HT-29 (cell line): ENCODE data around the genes DAW1 and PID1.

DNA sequence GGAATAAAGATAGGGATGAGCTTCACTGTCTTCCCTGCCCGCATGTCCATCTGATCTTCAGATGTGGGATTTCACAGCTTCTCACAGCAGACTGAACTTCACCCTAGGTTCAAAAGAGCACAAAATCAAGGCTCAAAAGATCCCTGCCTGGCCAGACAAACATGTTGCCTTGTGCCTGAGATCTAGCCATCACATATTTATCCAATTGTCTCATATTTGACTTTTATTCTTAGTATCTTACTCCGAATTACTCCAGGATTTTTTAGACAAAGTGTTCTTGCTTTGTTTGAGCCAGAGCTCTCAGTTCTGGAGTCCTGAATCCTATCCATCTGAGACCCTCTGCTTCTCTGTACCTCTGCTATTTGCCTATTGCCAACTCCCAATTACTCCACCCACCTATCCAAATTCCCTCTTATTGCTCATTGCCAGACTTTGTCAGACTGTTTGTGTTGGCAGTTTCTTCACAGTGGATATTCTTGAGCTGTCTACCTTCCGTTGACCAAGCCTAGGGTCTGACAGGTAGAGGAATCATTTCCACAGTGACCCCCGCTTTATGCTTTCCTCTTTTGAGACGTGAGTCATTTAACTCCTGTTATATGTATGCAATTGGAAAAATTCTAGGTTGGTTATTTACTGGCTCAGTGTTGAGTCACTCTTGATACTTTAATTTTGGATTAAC is 187.9 kb downstream of the IRS1 start:
- RAMPAGE, long total RNA = no peak

DNA sequence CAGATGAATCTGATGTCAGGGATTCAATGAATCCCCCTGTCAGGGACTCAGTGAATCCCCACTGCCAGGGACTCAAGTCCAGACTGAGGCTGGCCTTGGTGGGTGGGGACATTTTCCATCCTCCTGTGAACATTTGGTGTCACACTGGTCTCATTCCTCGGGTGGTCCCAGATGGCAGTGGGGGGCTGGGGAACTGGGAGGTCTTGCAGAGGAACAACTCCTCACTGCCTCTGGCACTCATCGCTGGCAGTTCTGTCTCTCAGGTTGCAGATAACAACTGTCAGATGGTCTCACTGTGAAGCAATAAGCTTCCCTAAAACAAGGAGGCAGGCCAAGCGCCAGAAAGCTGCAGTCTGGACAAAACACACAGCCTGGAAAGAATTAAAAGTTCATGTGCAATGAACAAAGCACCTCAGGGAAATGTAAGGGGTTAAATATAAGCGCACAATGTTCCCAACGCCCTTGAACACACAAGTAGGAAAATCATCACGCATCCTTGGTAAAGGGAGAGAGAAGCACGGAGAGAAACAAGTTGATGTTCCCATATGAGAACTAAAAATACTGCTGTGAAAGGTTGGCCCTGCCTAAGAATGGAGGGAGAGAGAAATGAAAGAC is 78.0 kb downstream of the IRS1 start:
- RAMPAGE, long total RNA = no peak

- RAMPAGE, long total RNA = no peak
Measured at GRCh38 chr2:226759676-226760146, 39.9 kb downstream of the IRS1 start.

GRCh38 chr2:226767565-226768040 is 32.0 kb downstream of the IRS1 start:
- RAMPAGE, long total RNA = no peak

- RAMPAGE, long total RNA = no peak
Measured at GRCh38 chr2:226786474-226787244, 13.0 kb downstream of the IRS1 start.

- RAMPAGE, long total RNA = no peak
Measured at GRCh38 chr2:226908999-226909718, 73.3 kb downstream of the RHBDD1 start.

- RAMPAGE, long total RNA = no peak
Measured at GRCh38 chr2:226944469-226945146, 108.8 kb downstream of the RHBDD1 start.

- RAMPAGE, long total RNA = no peak
Measured at GRCh38 chr2:226969472-226969892, 133.6 kb downstream of the RHBDD1 start.

DNA sequence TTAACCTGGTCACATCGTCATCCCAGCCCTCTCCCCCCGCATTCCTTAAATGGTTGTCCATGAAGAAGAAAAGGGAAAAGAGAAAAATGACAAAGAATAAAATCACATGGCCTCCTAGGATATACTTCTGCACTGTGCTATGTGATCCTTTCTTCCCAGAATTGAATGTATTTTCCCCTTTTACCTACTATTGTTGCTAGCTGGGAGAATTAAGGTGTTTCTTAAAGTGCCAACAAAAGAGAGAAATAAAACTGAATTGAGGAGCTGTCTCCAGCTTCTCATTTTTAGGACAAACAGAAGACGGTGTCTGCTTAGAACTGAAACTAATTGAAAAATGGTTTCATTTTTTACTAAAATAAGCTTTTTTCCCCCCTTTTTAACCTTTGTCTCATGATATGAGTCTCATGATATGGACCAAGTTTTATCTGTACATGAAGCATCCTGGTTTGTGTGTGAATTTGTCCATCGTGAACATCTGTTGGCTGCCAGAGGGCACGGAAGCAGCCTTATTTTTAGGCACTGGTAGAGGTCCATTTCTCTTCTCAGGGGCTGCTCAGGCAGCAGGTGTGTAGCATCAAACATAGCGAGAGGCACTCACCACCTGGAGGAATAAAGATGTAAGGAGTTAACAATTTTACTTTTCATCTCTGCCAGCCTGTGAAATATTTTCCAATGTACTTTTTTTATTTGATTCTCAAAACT is 134.3 kb downstream of the RHBDD1 start:
- RAMPAGE, long total RNA = no peak

GRCh38 chr2:227325531-227326403 is 716 bp downstream of the MFF start:
- RAMPAGE, long total RNA = no peak

- RAMPAGE, long total RNA = no peak
Measured at GRCh38 chr2:227416015-227416631, 28.4 kb upstream of the SCYGR1 start.

DNA sequence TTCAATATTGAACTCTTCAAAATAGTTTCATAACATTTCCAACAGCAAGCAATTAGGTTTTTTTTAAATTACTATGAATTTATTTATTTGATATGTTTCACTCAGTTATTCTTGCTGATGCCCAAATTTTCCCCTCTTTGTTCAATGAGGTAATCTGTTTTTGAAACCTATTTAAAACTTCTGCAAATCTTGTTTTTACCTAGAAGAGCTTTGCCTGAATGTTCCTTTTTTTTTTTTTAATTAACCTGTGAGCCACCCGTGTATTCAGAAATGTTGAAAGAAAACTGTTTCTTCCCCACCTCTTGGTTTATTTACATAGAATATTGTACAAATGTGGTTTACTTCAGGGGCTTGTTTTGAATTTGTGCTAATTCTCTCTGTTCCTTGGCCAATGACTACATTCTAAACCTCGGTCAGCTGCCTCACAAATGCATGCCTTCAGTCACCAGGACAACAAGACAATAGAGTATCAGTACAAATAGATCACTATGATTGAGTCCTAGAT is 35.9 kb downstream of the AGFG1 start:
- RAMPAGE, long total RNA = no peak

DNA sequence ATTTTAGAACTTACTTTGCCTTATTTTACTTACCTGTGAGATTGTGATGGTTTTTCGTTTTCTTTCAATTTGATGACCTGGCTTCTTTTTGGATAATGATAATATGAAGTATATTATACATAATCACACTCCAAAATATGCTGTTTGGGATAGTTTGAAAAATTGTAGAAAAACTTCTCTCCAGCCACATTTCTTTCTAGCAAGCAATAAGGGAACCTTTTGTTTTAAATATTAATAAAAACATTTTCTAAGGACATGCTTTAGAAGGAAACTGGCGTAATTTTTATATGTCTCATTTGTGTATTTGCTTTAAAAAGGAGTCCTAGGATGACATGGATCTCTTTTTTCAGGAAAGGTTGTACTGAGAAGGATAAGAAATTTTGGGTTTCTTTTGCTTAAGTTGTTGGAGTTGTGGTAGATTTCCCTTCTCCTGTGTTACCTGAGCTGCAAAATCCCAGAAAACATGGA is 56.0 kb downstream of the AGFG1 start:
- RAMPAGE, long total RNA = no peak

DNA sequence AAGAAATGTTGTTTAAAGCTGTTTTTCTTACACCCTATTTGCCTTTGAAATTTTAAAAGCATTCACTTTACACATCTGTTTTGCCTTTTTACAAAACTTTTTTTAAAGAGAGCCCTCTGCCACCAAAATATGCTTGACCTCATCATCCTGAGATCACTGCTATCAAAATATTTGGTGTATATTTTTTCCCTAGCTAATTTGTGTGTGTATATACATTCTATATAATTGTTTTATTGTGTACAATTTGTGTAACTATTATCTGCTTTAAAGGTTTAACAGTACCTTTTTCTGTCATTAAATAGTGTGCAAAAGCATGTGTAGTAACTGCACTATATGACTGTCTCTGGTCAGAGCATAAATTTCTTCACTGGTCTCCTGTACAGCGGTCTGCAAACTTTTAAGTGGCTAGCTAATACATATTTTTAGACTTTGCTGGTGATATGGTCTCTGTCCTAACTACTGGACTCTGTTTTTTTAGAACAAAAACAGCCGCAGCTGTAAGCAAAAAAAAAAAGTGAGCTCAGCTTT is 32.3 kb upstream of the SCYGR2 start:
- RAMPAGE, long total RNA = no peak

DNA sequence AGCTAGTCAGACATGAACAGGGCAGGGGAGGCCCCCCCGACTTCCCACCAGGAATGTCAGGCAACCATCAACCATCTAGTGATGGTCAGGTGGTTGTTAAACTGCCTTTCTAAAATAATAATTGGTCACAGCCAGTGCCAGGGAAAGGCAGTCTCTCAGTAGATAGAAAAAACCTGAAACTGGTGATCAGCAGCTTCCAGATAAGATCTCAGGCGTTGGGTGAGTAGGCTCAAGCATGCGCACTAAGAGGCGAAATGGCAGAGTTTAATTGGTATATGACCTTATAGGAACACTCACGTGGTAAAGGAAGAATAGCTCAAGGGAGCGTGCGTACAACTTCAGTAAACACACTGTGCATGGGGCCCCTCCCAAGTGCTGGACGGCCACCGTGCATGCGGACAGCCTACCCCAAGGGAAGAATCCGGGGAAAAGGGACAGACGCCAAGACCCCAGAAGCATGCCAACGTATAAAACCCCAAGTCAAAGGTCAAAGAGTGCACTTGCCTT is 32.5 kb upstream of the CCL20 start:
- RAMPAGE, long total RNA = no peak

DNA sequence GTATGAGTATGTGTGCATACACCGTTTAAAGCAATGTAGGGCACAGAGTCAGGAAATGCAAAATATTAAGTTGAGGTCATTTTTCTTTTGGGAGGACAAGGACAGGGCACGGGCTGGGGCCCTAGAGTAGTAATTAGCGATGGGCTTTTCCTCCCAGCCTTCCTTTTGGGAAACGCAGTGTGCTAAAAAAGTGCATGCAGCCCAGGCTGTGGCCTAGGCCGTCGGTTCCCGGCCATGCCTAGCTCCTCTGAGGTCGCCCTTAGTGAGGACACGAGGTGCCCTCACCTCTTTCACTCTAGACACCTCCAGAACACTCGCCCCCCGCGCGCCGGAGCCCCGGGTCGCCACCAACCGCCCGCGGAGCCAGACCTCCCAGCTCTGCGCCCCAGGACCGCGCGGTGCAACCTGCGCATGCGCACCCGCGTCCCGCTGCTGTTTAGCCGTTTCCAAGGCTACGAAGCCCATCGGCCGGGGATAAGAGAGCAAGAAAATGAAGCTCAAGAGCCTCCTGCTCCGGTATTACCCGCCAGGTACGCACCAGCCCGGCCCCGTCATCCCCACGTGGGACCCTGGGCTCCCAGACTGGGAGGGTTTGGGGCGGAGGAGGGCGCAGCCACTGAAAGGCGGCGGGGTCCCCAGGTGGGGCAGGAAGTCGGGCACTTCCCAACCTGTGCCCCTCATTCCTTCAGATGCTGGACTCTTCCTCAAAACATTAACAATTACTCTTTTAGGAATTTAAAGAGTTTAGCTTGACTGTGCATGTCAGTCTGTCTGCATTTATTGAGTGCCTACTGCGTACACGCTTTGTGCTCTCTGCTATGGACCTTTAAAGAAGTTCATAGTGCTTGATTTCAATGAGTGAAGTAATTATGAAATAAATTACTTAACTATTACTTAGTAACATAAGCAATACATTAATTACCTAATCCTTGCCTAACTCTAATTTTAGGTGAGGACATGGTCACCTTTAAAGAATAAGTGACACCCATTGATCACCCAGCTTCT is at the start of gene DAW1:
TSS of gene DAW1 (plus strand) at position 432 of the 1,005 bp plus-strand sequence.
- RAMPAGE, long total RNA = no peak

DNA sequence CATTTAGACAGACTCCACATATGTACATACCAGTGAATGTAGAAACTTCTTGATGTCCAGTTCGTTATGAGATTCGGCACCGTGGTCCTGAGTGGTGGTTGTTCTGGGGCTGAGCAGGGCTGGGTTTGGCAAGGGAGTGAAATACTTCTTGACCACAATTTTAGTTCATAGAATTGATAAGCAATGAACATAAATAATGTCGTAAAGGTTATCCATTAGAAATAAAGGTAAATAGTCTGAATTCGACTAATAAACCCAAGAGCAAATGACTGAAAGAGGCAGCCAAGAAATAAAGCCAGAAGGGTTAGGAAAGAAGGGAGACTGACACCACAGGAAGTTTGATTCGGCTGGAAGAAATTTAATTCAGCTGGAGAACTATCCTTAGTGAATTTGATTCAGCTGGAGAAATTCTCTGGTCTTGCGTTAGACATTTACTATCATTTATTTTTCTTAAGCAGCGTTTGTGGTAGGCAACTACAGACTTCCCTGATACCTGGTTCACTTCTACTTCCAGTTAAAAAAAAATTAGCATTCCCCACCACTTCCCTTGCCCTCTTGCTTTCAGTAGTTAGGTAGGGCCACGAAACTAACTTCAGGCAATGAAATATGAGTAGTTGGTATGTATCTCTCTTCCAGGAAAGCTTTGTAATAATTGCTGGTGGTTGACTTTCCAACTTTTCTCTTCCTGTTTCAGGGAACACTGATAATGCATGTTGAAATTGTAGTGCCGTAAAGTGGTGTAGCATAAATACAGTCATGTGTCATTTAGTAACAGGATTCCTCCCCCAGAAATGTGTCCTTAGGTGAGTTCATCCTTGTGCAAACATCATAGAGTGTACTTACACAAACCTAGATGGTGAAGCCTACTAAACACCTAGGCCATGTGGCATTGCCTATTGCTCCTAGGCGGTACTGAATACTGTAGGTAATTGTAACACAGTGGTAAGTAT is 429.5 kb downstream of the PID1 start:
- RAMPAGE, long total RNA = no peak

- RAMPAGE, long total RNA = no peak
Measured at GRCh38 chr2:229017207-229017679, 253.8 kb downstream of the PID1 start.

DNA sequence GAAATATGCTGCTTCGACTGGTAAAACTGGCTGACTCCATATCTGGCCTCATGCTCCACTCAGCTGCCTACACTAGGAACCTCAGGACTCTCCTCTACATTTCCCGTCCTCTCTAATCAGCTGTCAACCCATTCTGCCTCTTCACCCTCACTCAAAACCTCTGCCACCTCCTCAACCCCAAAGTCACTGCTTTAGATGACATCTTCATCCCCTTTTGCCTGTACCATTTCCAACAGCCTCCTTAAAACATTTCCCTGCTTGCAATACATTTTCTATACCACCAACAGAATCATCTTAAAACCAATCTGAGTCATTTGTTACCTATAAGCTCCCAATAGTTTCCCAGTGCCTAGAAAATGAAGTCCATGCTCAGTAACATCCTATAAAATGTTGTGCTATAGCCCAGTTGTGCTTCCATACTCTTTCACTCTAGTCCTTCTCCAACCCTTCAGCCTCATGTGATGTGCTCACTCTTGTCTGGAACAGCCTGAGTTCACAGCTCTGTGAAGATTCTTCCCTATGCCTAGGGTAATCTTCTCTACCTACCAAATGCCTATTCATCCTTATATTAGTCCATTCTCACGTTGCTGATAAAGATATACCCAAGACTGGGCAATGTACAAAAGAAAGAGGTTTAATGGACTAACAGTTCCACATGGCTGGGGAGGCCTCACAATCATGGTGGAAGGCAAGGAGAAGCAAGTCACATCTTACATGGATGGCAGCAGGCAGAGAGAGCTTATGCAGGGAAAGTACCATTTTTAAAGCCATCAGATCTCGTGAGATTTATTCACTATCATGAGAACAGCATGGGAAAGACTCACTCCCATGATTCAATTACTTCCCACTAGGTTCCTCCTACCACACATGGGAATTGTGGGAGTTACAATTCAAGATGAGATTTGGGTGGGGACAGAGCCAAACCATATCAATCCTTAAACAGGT is 28.4 kb downstream of the PID1 start:
- RAMPAGE, long total RNA = no peak

GRCh38 chr2:229271058-229271698 is at the start of gene PID1:
Gene PID1, minus strand, starts transcription at chr2:229271287.
- RAMPAGE, long total RNA = no peak